Bronchial epithelial cell (primary cell): ENCODE results near the genes MORC2 and SMTN.

- RRBS, 2 experiments = no CpG with 5 or more reads among the region's 9 CpGs
These were observed 32.2 kb downstream of the UQCR10 start for GRCh38 chr22:29799217-29799839.

DNA sequence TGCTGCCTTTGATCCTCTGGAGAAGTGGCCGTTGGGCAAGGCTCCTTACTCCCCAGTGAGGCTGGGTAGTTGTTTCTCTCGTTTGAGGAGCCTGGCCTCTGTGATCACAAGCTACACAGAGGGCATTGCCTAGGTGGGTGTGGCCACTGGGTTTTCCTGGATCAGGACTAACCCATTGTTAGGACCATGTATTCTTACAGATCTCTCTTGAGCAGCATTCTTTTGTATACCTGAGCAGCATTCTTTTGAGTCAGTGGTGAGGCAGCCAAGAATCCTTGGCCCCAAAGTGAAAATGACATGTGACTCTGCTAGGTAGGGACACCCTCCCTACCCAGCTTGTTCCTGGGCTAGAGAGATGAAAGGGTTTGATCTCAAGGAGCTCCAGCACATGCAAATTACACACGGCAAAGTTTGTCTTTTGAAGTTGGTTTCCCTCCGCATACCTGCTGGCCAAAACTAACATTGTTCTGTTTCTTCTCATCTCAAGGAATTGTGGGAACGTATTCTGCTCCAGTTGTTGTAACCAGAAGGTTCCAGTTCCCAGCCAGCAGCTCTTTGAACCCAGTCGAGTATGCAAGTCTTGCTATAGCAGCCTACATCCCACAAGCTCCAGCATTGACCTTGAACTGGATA lies 55.0 kb upstream of the HORMAD2 start:
- RRBS, 2 experiments = no CpG with 5 or more reads among the region's 6 CpGs

- RRBS, 2 experiments = no CpG with 5 or more reads among the region's 10 CpGs
These were observed 12.8 kb upstream of the CASTOR1 start for GRCh38 chr22:30301865-30302704.

GRCh38 chr22:30304432-30305182 lies 15.3 kb upstream of the CASTOR1 start:
- RRBS, 2 experiments = no CpG with 5 or more reads among the region's 7 CpGs

DNA sequence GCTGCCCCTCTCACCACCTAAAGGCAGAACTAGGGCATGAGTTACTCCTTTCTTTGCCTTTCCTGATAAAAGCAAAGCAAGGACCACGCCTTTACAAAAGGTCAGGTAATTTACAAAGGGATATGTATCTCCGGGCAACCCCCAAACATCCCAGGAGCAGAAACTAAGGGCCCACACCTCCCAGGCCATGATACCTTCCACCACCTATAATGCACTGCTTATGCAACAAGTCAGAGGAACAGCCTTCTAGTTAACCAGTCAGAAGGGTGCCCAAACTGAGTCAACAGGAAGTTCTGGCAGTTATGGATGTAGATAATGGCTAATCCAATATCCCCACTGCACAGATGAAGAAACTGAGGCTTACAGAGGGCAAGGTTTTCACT lies 16.6 kb upstream of the CASTOR1 start:
- RRBS, 2 experiments = no CpG with 5 or more reads among the region's 2 CpGs

DNA sequence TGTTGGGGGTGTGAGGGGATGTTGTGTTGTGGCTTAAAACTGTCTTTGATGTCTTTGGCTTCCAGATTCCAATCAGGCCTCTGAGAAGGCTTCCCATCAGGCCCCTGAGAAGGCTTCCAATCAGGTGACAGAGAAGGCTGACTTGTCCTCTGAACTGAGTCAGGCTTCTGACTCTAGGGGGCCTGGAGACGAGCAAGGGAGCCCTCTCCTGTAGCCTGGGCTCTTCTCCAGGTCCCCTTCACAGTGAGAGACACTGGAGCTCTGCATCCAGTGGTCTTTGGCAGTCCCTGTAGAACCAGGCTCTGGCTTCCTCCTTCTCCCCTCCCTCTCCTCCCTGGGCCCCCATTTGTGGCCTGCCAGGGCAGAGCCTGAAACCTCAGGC lies 9.4 kb downstream of the MTFP1 start:
- RRBS, 2 experiments = no CpG with 5 or more reads among the region's 1 CpG

- RRBS, 2 experiments = 11 to 15% methylated on average over 1 of the region's 11 CpGs
These were observed 811 bp upstream of the DUSP18 start for GRCh38 chr22:30668400-30668972.

- RRBS, 2 experiments = no CpG with 5 or more reads among the region's 6 CpGs
These were observed 132.4 kb downstream of the MORC2 start for GRCh38 chr22:30836125-30836692.

GRCh38 chr22:30937812-30938443 lies 30.6 kb downstream of the MORC2 start:
- RRBS, 2 experiments = no CpG with 5 or more reads among the region's 9 CpGs

GRCh38 chr22:30943206-30943710 lies 25.3 kb downstream of the MORC2 start:
- RRBS, 2 experiments = no CpG with 5 or more reads among the region's 3 CpGs

DNA sequence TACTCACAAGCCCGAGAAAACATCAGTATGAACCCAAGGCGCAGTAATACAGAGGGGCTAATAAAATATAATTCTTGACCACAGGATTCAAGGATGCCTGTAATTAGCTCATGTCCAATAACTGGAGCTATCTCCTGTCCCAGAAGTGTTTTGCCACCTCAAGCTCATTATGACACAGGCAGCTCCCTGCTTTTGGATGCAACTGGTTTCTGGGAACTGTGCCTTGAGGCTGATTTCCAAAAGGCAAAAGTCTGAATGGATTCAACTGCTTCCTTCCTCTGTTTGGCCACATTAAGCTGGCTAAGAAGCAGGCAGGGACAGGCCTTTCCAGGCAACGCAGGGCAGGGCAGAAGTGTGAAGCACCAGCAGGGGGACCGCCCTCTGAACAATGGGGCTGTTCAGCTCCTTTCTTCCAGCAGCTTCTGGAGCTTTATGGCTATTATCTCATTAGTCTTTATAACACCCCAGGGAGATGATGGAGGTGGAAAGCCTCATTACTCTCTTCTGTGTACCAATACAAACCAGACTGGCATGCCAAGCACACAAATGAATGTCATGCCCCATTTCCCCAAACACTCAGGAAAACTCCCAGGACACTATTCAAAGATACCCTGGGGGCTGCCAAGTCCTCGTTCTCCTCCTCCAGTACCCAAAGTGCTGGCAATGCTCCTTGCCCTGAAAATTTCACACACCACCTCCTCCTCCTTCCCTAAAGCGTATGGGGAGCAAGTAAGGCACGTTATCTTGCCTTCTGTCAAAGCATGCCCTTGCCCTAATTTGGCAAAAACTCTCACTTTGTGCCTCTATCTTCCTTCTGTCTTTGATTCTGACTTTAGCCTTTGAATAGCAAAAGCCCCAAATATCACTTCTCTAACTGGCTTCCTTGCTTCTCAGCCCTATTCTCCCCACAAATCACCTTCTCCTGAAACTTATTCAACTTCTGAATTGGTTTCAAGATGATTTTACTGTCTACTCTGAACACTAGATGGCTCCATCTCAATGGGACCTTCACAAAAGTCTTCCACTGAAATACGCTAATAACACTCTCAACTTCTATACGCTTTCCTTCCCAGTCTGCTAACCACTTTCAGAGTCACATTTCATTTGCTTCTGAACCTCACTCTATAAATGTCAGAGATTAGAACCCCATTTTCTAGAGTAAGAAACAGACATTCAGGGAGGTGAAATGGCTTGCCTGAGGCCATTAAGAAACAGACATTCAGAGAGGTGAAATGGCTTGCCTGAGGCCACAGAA lies 21.1 kb downstream of the MORC2 start:
- RRBS, 2 experiments = no CpG with 5 or more reads among the region's 9 CpGs

DNA sequence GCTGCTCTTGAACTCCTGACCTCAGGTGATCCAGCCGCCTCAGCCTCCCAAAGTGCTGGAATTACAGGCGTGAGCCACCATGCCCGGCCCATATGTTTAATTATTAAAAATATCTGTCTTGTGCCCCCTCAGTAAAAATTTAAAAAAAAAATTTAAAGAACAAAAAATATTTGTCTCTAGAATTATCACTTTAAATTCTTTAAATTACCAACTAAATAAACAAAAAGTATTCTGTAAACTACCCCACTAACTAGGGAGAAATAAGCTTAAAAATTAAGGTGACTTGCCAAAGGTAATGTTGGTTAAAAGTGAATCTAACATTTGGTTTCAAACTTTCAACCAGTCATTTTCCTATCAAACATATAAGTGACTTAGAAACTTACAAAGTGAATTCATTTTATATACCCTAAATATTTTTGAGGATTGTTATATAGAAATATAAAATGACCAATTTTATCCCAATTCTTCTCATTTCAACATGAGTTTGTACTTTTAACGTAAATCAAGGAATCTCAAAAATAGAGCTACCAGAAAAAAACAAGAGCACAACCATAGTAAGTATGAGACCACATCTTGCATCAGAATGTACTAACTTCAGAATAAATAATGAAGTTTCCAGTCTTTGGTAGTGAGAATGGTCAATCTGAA lies 7.4 kb downstream of the MORC2 start:
- RRBS, 2 experiments = no CpG with 5 or more reads among the region's 4 CpGs

- RRBS, 2 experiments = 28 to 29% methylated on average over 12 of the region's 71 CpGs
These were observed at the start of gene MORC2 for GRCh38 chr22:30968113-30969140. Gene MORC2 (minus strand): TSS chr22:30968774.

- RRBS, 2 experiments = no CpG with 5 or more reads among the region's 18 CpGs
These were observed 5.2 kb upstream of the SMTN start for GRCh38 chr22:31075766-31076514.

DNA sequence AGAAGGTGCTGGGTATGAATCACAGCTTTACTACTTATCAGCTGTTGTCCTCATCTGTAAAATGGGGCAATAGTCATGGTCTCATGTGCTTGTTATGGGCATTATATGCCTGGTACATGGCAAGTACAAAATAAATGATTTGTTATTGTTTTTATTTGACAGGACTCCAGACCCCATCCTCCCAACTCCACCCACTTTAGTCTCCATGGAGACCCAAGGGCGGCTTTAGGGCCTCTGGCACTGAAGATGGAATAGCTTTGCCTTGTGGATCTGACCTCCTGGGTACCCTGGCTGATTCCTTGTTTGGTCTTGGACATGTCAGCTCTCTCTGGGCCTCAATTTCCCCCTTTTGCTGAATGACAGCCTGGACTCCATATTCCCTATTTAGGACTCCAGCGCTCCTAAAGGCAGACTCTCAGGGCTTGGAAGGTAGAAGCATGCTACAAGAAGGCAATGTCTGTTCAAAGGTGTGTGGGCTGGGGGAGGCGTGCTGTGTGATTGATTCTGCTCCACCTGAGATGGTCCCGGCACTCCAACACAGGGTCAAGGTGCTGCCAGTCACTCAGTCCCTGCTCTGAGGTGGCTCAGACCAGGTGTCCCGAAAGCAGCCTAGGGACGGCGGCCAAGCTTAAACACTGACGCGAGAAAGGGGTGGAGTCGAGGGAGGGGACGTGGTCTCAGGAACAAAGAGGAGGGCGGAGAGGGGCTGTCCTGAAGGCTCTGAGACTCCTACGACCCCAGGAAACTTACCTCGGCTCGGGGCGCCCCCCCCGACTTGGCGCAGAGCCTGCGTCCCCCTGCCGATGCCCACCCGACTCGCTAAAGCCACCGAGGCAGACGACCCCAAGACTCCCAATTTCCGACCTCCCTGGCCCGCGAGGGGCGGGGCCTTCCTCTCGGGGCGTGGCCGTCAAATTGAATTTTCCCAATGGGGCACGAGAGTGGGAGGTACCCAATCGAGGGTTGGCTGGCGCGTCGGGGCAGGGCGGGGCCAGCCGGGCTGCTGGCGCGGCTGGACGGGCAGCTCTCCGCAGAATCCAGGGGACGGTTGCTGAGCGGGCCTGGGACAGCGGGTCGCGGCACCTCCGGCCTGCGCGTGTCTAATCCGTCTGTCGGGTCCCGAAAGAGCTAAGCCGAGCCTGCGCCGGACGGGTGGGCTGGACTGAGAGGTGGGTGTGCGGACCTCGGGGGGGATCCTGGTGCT lies at the start of gene SMTN:
TSS of gene SMTN (plus strand) at position 1,031 of the 1,204 bp plus-strand sequence.
- RRBS, 2 experiments = 1% methylated on average over 21 of the region's 59 CpGs

DNA sequence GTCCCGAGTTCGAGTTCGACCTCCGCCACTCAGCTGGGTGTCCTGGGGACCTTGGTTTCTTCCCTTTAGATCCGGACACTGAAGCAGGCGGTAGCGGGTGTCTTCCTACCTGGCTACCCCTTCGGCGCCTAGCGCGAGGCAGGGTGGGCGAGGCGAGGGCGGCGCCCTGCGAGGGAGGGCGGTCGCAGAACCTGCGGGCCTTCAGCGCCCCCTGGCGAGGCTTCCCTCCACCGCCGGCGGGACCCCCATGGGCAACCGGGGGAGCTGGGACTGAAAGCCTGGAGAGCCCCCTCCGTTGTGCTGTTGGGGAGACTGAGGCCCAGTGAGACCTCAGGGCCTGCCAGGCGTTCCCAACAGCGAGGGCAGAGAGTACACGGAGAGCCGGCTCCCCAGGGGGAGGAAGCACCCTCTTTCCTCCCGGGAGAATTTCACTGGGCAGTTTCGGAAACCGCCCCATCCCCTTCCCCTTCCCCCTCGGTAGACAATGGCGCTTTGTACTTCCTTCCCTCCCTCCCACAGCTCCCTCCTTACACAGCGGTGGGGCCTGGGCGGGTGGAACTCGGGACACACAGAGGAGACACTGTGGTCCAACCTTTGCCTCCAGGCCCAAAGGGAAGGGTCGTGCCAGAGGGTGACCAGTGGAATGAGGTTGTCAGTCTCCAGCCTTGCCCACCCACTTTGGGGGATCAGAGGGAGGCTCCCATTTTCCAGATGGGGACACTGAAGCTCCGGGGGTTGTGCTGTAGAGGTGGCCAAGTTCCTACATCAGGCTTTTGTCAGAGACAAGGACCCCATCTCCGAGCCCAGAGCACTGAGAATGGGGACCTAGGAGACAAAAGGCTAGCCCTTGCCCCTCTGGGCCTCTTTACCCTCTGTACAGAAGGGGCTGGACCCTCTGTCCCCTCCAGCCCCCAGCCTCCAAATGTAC lies 4.3 kb downstream of the SMTN start:
- RRBS, 2 experiments = 2% methylated on average over 3 of the region's 41 CpGs

DNA sequence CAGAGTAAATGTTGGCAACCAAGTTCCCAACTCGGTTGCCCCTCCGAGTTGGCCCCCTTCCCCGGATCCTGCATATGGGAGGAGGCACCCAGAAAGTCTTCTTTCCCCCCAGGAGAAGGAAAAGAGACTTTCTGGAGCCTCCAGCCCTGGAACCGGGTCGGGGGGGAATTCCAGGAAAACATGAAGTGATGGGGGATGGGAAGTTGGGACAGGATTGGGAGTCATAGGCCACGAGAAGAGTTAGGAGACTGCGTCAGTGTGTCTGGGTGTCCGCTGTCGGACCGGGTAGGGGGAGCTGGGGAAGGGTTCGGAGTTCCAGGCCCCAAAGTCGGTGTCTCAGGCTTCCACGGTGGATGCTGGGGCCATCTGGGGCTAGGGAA lies 522 bp downstream of the SELENOM start:
- RRBS, 2 experiments = 19 to 40% methylated on average over 2 to 4 of the region's 13 CpGs

- RRBS, 2 experiments = no CpG with 5 or more reads among the region's 12 CpGs
These were observed 7.8 kb upstream of the LIMK2 start for GRCh38 chr22:31204228-31204807.

- RRBS, 2 experiments = no CpG with 5 or more reads among the region's 7 CpGs
These were observed 9.7 kb downstream of the LIMK2 start for GRCh38 chr22:31221751-31222202.

- RRBS, 2 experiments = no CpG with 5 or more reads among the region's 3 CpGs
These were observed 3.3 kb downstream of the PIK3IP1 start for GRCh38 chr22:31288898-31289422.